CD14-positive monocyte (primary cell): ENCODE measurements around a stretch of chr12.

GRCh38 chr12:101935846-101937103, 58.9 kb downstream of the DRAM1 start:
- CAGE, long polyA plus RNA = no peak

- CAGE, long polyA plus RNA = no peak
Measured at GRCh38 chr12:102427409-102428063, 52.8 kb downstream of the IGF1 start.

DNA sequence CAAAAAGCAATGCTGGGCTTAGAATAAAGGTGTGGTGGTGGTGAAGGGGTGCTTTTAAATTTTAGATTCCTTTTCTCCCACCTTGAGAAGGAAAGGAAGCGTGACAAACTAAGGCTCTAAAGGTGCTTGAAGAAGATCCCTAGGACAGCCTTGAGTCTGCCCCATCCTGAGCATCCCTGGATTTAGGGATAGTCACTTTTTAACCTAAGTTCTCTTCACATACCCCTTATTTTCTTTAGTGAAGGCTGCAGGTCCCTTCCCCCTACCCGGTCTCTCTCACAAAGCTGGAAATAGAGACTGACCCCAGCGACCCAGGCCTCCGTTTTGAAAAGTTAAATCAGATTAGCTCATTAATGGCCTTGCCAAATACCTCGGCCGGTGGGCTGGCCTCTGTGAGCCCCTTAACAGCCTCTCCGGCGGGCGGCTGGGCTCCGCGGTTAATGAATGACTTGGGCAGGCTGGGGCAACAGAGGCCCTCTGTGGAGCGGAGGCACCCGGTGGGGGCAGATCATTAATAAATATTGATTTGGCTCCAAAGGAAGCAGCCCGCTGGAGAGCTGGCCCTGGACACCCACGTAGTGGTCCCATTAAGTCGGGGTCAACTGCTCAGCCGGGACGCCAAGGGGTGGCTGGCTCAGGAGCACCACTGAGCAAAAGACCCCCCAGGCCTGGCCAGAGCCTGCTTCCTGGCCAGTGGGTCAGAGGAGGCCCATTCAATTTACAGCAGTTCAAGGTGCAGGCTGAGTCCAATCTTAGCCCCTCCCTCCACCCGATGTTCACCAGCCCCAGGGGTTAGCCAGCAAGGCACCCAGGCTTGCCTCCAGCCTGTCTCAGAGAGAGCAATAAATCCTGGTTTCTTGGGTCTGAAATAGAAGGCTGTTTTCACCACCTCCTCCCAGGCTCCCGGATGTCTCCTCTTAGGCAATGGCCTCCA, 31.8 kb downstream of the PAH start:
- CAGE, long polyA plus RNA = no peak

DNA sequence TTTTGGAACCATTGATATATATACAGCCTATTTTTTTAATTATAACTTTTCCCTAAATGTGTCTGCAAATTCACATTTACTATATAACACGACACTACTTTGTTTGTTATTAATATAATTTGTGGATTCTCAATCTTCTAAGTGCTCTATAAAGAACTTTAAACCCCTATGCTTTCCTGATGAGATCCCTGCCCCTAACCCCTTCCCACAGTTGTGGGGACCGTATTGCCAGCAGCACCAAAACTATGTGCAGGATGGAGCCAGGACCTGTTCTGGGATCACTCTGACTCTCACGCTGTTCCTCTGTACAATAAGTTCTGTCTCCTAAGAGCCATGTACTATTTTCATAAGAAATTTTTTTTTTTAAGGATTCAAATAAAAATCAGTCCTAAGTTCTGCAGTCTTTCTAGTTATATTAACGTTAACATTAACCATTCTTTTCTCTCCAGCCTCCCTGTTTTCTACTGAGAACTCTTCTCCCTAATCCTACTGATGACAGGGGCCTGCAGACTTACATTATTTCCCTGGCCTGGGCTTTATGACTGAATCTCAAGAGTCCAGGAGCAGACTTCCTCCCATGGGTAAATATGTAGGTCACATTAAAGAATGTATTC, 1.1 kb downstream of the PAH start:
- CAGE, long polyA plus RNA = no peak

DNA sequence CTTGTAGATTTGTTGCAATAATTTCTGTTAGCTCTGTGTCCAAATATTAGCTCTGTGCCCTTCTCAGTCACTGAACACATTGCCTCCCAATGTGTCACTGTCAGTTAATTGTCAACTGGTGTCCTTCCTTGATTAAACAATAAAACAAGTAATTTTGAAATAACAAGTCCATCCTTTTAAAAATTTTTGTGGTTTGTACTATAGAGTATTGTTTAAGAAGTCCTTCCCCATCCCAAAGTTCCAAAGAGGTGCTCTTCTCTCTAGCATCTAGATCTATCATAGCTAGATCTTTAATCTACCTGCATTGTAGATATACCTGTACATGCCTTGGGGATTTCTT, 4.3 kb upstream of the PAH start:
- CAGE, long polyA plus RNA = no peak

GRCh38 chr12:102956246-102957104, 999 bp upstream of the ASCL1 start:
- CAGE, long polyA plus RNA = no peak

DNA sequence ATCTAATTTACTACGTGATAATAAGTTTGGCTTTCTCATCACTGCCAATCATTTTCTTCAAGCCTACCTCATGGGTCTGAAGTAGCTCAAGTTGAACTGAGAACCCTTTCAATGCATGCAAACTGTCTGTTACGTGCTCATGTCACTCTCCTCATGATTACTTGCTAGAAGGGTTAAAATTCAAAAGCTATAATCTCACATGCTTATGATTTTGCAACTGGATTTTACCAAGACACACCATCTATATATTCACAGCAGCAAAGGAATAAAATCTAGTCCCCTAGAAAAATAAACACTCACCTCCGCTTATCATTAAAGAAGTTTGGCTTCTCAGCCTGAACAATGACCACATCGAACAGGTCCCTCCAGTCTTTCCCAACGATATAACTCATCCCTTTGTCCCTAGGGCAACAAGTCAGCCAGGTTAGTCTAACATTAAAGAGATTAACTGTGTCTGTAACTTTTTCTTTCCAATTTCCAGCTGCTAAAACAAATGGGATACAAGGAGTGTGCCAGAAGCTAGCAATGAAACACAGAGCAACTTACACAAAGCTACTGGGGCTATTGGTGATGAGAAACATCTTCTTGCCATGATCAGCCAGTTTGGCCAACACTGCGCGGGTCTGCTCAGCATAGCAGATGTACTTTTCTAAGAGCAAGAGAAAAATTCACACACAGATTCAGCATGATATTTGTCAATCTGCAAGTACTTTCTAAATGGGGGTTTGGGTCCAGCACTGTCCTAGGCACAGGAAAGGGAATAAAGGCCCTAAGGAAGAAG, 48.0 kb downstream of the NT5DC3 start:
- CAGE, long polyA plus RNA = no peak

GRCh38 chr12:103793750-103794257, 47.2 kb downstream of the NT5DC3 start:
- CAGE, long polyA plus RNA = no peak

GRCh38 chr12:103933443-103933765, 3.2 kb downstream of the HSP90B1 start:
- CAGE, long polyA plus RNA = no peak

- CAGE, long polyA plus RNA = no peak
Measured at GRCh38 chr12:103941354-103942017, 11.3 kb downstream of the HSP90B1 start.

- CAGE, long polyA plus RNA = no peak
Measured at GRCh38 chr12:103942018-103942963, 12.1 kb downstream of the HSP90B1 start.

- CAGE, long polyA plus RNA = no peak
Measured at GRCh38 chr12:104134023-104134892, 3.8 kb downstream of the NFYB start.

DNA sequence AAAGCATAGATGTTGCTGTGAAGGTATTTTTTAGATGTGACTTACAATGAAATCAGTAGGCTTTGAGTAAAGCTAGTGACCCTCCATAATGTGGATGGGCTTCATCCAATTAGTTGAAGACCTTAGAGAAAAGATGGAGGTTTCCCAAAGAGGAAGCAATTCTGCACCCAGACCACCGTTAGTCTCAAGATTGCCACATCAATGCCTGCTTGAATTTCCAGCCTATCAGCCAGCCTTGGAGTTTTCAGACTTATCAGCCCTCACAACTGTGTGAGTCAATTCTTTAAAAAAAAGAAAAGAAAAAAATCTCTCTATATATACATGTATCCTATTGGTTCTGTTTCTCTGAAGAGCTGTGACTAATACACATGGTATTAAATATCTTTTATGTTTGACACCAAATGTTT, 22.9 kb upstream of the EID3 start:
- CAGE, long polyA plus RNA = no peak

GRCh38 chr12:104321030-104321662, 17.6 kb downstream of the EID3 start:
- CAGE, long polyA plus RNA = no peak

GRCh38 chr12:104463351-104463935, 6.7 kb downstream of the CHST11 start:
- CAGE, long polyA plus RNA = no peak

GRCh38 chr12:104473072-104474258, 16.7 kb downstream of the CHST11 start:
- CAGE, long polyA plus RNA = no peak

DNA sequence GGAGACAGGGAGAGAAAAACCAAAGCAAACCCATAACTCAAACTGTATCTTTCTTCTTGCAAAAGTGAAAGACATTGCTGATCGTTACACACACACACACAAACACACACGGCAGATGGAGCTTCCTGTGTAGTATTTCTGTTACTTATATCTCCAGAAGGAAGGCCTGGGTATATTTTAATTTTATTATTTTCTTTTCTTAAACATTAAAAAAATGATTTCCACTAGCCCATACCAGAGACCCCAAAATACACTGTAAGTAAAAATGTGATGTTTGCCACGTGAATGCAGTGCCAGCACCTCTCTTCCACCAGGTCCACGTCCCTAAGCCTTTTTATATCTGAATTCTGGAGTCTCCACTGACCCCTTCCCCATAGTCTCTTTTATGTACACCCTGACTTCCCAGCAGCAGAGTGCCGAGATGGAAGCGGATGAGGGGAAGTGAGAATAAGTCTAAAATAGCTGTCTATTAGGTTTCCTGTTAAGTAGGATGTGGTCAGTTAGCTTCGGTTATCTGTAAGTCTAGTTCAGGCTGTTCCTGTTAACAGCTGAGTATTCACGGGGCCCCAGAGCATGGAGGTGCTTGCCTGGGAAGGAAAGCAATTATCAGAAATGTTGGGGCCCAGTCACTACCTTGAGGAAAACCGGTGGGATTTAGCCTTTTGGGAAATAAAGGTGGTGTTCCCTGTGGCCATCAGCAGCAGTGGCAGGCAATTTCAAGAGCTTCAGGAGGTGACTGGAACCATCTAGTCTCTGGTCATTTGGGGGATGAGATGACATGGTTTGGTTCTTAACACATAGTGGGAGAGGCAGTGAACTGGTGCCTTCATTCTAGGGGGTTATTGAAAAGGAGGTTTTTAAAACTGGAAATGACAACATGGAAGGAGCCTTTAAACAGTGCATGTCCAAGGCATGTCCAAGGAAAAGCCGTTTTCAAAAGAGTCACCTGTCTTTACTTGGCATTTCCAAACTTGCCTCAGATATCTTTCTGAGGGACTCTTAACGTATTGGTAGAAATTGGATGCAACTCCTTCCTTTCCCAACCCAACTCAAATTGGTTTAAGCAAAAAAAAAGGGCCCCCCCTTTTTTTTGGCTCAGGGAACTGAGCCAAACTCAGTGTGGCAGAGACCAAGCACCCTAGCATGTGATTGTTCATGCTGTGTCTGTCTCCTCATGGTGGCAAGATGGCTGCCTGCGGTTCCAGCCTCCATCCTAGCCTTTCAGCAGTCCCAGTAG, 21.8 kb downstream of the CHST11 start:
- CAGE, long polyA plus RNA = no peak

GRCh38 chr12:104578362-104578942, 121.7 kb downstream of the CHST11 start:
- CAGE, long polyA plus RNA = no peak

- CAGE, long polyA plus RNA = no peak
Measured at GRCh38 chr12:104603803-104604903, 147.4 kb downstream of the CHST11 start.

- CAGE, long polyA plus RNA = no peak
Measured at GRCh38 chr12:104673401-104674038, 216.8 kb downstream of the CHST11 start.